Heart (tissue), 3 donors: ENCODE measurements around a stretch of chr1.

DNA sequence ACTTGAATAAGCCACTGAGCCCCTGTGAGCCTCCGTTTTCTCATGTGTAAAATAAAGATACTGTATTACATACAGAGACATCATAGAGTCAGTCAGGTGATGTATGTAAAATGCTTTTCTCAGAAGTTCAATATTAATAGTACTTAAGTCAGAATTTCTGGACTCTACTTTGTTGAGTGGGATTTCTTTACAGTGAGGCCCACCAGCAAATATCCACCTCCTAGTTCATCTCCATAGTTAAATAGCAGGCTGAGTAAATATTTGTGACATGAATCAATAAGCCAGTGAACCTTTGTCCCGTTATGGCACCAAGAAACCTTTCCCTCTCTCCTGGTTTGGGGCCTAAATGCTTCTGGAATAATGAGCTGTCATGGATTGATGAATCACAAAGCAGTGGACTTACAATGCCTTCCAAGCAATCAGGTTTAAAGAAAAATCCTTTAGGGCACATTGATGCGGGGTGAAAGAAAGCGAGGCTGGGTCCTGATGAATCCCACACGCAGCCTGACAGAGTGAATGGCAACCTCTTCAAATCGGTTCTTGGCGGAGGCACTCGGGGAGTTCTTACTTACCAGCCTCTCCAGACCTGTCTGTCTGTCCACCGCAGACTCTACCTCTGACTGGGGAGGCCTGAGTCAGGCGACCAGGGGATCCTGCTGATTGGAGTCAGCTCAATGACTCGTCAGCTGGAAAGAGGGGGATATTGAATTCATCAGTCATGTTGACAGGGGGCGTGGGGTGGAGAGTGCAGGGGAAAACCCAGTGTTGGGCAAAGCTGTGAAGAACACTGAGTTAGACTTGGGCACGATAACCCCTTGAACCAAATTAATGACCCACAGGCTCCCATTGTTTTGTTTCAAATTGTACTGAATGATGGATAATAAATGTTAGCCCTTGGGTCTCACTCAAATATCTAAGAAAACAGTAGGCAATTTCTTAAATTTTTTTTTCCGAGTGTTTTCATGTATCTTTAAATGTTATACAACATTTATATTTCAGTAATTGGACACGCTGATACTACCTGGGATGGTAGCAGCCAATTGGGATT lies 247.3 kb downstream of the PLPP3 start:
- RAMPAGE, long total RNA, 2 experiments: no peak in any of the 2 experiments

GRCh38 chr1:56357891-56358221 lies 221.5 kb downstream of the PLPP3 start:
- RAMPAGE, long total RNA, 2 experiments: no peak in any of the 2 experiments

- RAMPAGE, long total RNA, 2 experiments: no peak in any of the 2 experiments
Observed at GRCh38 chr1:56446314-56447439, 132.7 kb downstream of the PLPP3 start.

DNA sequence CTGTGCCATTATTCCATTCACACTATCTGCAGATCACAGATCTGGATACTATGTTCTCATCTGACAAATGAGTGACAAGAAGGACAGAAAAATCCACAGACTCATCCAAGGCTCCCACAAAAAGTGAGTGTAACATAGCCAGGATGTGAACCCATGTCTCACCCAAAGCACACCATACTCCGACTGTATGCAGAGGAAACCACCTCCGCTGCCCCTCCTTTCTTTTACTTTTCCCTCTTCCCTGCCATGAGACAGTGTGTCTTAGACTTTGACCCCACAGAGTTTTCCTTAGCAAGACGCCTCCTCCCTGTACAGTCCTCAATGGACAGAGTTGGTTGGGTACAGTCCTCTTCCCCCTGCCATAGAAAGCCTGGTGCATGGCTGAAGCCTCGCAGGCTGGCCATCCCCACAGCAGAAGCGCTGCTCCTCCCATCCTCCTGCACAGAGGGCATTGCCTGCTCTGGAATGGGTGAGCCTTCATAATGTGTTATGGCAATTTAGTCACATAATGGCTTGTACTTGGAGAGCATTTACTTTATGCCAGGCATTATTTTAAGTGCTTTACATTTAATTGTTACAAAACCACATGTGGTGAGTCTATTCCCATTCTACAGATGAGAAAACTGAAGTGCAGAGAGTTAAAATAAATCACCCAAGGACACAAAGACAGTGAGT lies 127.9 kb downstream of the PLPP3 start:
- RAMPAGE, long total RNA, 2 experiments: no peak in any of the 2 experiments

DNA sequence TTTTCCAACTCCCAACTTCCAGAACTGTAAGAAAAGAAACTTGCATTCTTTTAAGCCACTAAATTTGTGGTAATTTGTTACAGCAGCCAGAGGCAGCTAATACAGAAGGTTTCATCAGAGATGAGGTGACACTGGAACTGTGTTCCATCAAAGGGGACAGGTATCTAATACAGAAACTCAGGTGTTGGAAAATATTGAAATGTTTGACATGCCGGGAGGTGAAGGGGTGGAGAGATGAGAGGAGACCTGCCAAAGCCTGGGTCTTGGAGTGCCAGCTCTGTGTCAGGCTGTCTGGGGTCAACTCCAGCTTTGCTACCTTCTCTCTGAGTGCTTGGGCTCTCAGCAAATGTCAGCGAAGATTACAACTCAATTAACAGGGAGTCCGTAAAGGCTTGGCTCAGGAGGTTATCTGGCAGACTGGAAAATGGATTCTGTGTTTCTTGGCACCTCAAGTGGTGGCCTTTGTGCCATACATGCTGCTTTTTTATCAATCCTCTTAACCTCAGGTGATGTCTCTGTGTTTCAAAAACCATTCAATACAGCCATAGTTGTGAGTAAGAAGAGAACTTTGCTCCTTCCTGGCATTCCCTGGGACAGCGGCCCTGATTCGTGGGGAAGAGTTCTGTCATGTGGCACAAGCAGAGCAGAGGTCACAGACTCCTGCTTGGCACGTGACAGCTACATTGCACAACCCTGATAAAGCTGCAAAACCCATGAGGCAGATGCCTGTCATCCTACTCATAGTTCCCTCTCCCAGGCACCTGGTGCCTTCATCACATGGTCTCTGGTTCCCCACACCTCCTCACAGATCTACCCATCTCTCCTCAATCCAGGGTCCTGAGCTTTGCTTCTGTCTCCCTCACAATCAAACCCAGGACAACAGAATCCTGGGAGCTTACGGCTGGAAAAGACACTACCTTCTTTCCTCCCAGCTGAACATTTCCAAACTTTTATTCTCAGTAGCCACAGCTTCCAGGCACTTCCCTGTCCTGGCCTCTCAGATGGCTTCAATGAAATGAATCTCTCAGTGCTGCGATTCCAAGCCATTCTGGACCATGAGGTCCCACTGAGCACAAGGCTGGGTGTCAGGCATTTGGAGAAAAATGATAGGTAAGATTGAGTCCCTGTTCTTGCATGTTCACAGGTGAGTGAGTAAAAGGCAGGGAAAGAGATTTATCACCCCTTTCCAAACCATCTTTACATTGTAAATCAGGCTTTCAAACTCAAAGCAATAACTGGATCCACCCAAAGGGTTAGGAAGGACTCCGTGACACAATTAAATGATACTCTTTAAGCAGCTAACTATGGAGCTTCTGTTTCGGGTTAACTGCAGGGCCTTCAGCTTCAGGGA lies 70.9 kb downstream of the PLPP3 start:
- RAMPAGE, long total RNA, 2 experiments: no peak in any of the 2 experiments

GRCh38 chr1:56551451-56552140 lies 27.8 kb downstream of the PLPP3 start:
- RAMPAGE, long total RNA, 2 experiments: no peak in any of the 2 experiments

DNA sequence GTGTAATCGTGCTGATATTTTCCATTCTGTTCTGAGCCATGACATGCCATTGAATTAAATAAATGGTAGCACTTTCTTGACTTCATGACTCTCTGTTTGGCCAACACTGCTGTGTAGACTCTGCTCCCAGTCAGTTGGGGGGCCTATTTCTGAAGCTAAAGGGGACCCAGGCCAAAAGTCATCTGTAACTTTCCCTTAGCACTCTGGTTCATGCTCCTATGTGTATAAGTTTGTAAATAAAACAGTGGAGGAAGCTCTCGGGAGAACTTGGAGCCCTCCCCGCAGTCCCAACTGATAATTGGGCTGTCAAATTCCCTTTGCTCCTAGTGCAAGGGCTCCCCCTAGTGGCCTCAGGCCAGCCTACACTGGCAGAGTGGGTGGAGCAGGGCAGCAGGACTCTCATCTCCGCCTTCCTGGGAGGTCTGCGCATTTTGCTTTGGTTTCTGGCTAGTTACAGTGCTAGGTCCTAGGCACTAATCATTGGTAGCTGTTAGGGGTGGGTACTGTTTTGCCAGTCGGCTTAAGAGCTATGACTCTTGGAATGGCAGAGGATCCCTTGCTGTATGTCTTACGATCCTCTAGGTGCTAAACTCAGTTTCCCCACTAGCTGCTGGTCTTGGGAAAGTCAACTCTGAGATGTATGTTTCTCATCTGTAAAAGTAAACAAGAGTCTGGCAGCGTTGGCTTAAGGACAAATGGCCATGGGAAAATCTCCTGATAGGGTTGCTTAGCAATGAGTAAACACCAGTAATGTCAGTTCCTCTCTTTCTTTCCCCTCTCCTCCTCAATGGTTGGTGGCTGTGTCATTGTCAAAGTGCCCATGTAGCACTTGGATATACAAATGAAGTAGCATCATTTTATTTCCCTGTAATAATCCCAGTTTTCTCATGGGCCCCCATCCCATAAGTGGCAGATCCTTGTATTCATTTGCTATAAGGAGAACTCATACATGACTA lies 2.0 kb upstream of the FYB2 start:
- RAMPAGE, long total RNA, 2 experiments: no peak in any of the 2 experiments

- RAMPAGE, long total RNA, 2 experiments: no peak in any of the 2 experiments
Observed at GRCh38 chr1:56857011-56857508, 2.5 kb downstream of the C8A start.

DNA sequence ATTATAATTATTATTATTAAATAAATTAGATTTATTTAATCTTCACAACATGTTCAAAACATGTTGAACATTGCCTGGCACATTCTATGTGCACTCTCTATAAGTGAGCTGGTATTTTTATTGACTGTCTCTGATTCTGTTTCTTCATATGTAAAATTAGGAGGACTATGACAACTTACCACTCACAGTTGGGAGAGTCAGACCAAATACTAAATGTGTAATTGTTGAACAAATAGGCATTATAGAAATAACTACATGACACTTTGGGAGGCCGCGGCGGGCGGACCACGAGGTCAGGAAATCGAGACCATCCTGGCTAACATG lies 951 bp upstream of the C8B start:
- RAMPAGE, long total RNA, 2 experiments: no peak in any of the 2 experiments

GRCh38 chr1:57282871-57283192 lies 141.0 kb downstream of the DAB1 start:
- RAMPAGE, long total RNA, 2 experiments: no peak in any of the 2 experiments

DNA sequence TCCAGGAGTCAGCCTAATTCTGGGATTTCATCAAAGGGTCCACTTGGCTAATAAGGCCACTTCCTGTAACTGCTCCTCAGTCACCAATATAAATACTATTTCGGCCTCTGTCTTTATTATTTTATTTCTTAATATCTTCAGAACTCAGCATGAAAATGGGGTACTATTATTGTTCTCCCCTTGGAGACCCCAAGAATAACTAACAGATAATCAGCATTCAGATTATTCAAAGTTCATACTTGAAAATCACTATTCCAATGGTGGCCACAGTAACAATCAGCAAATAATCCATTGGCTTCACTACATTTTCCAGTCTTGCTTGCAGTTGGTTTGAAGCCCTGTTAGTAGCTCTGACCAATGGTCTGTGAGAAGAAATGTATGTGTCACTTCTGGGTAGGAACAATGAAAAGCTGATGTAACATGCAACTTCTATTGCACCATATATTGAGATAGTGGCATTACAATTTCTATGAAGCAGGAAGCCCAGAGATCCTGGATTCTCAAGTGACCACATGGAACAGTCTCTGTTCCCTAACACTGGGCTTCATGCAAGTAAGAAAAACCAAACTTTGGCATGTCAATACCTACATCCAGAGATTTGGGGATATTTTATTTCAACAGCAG lies 250.9 kb upstream of the DAB1 start:
- RAMPAGE, long total RNA, 2 experiments: no peak in any of the 2 experiments

- RAMPAGE, long total RNA, 2 experiments: no peak in any of the 2 experiments
Observed at GRCh38 chr1:58391999-58392724, 154.4 kb downstream of the OMA1 start.

GRCh38 chr1:58401855-58402385 lies 144.6 kb downstream of the OMA1 start:
- RAMPAGE, long total RNA, 2 experiments: no peak in any of the 2 experiments

DNA sequence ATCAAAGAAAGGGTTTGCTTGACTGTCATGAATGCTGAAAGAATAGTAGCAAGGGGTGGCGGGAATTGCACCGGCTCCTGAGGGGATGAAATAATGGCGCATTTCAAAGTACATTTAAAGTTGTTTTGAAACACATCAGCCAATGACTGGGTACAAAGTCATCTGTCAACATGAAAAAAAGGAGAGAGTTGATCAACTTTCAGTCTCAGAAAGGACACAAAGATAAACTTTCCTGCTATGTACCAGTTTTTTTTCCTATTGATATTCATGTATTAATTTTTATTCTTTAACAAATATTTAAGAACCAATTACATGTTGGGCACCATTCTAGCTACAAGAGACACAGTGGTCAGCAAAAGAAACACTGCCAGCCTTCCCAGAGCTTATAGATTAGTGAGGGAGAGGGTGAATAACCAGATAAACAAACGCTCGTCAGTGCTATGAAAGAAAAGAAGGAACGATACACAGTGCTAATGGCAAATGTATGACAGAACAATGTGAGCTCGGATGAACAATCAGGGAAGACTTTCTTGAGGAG lies 99.3 kb downstream of the OMA1 start:
- RAMPAGE, long total RNA, 2 experiments: no peak in any of the 2 experiments

GRCh38 chr1:58724984-58725324 lies 25.1 kb upstream of the MYSM1 start:
- RAMPAGE, long total RNA, 2 experiments: no peak in any of the 2 experiments

DNA sequence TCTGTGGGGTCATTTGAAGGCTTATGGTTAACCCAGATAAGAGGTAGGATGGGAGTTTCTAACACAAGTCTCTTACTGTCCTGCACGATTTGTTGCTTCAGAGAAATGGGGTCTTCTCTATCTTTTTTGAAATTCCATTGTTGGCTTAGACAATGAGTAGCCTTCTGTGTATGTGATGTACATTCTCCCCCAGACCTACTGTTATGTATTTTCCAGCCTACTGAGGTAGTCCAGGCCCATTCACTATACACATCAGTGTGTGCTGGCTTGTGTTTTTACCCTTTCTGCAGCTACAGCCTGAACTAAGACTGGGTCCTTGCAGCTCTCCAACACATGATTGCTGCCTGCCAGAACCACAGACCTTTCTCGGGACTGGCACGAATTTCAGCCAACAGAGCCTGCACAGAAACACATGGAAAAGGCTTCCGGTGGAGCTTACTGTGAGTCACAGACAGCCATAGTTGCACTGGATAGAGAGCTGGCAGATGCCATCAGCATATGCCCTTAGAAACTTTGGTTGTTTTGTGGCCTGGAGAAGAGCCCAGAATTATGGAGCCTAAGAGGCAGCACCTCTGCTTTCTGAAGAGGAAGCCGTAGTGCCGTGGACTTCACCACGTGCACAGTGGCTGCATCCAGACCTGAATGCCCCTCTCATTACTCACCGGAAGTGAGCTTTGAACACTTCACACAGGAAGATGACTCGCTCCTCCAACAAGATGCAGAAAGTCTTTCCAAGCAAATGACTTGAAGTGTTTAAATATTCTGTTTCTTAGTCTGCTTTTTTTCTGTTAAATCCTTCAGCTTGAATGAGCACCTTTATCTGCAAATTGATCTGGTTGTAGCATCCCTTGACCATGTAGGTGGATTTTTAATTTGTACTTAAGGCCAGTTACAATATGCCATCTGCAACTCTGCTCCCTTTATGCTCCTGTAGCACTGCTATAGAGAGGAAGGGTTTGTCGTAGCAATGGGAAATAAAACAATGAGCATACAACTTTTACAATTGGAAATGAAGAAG lies 28.5 kb downstream of the JUN start:
- RAMPAGE, long total RNA, 2 experiments: no peak in any of the 2 experiments

DNA sequence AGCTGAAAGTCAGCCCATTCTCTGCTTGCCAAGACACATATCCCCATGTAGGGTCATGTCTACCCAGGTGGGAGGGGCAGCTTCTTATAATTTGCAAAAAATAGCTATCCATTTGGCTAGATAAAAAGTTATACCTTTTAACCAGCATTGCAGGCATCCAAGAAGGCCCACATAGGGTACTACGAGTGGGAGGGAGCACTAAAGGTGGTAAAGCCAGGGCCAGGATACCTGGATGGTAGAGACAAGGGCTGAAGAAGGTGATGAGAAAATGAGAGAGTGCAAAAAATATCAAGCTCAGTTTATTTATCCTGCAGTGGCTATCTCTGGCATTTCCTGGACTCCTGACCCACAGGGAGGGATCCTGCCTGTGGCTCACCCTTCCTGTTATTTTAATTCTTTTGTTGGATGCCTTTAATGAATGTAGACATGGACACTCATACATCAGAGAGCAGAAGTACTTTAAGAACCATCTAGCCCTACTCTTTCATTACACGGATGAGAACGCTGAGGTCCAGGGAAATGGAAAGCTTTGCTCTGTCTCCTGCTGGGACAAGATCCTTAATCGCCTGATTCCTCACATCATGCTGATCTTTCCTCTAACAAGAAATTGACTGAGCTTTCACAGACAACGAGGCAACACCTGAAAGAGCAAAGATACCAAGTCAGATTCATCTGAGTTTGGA lies 20.7 kb downstream of the JUN start:
- RAMPAGE, long total RNA, 2 experiments: no peak in any of the 2 experiments

DNA sequence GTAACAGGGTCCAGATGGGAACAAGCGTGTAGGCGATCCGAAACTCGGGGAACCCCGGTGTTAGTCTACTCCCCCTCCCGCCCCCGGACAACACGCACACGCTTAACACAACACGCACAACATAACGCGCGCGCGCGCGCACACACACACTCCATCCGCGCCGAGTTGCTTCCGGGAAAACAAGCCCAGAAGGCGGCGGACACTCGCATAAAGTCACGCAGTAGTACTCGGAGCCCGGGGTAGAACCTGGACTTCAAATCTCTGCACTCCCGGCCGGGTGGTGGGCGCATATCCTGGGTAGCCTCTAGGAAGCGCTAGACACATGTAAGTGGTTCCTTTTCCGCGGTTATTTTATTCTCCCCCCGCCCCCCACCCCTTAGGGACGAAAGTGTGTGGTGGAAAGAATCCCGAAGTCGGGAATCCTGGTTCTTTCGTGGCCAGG lies 1.2 kb upstream of the JUN start:
- RAMPAGE, long total RNA, 2 experiments: no peak in any of the 2 experiments

- RAMPAGE, long total RNA, 2 experiments: no peak in any of the 2 experiments
Observed at GRCh38 chr1:58874474-58875361, 90.9 kb upstream of the JUN start.

DNA sequence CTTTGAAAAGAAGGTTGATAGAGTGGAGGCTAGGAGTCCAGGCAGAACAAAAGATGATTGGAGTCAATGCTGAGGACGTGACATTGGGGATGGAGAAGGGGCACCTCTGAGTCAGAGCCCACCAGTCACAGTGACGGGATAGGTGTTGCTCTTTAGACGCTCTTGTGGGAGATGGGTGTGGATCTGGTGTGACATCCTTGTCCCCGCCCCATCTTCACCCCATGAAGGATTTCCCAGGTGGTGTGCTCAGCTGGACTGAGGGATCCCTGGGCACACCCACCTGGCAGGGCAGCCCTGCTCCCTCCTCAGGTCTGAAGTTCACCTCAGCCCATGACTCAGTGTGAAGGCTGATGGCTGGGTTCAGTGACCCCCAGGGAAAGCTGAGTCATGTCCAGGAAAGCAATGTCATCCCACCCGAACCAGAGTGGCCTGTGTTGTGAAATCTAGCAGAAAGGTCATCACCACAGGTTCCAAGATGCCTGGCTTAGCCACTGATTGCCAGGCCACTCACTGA lies 97.5 kb upstream of the JUN start:
- RAMPAGE, long total RNA, 2 experiments: no peak in any of the 2 experiments